ENCODE results near the genes SPAG8 and FAM221B.

DNA sequence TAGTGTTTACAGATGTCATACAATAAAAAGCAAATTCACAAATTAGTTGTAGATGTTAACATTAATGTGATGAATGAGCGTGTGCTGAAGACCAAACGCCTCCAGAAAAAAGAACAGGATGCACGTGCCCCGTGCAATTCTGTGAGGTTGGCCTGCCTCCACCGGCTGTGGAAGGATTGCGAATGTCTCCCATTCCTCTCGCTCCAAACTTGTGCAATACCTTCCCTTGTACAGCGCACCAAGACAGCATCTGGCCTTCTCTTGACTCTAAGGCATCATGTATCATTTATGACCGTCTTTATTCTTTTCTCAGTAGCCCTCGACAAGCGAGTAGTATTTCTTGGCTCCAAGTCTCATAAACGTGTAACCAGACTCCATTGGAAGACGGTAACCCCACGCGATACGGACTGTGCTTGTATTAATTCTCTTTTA is 1.6 kb upstream of the TESK1 start:
- PRO-cap = no peak

GRCh38 chr9:35651760-35652204 is 1.1 kb upstream of the SIT1 start:
- PRO-cap = no peak

- PRO-cap = no peak
These were observed 717 bp downstream of the ARHGEF39 start for GRCh38 chr9:35664098-35664857.

DNA sequence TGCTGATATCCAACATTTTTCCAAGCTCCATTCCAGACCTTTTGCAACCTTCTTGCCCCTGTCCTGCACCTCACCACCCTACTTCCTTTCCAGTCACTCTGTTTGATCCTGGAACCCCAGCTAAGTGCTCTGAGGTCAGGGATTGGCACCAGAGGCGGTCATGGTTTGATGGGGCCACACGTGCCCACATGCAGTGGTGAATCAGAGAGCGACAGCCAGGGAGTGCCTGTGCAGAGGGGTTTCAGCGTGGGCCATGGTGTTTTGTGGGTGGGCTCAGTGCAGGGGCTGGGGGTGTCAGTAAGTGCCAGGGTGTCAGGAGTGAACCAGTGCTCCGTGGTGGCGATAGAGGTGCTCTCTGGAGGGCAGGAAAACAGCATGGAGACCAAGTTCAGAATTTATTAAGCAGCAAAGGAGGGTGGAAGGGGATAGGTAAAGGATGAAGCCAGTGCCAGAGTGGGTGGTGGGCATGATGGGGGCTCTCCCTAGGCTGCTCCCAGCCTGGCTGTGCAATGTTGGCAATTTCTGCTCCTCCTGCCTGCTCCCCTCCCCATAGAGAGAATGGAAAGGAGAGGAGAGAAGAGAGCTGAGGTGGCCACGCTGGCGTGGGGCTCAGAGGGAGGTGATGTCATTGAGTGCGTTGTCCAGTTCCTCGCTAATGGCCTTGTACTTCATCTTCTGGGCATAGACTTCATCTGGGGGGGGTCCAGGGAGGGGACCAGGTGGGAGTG is 7.0 kb downstream of the TPM2 start:
- PRO-cap = no peak

DNA sequence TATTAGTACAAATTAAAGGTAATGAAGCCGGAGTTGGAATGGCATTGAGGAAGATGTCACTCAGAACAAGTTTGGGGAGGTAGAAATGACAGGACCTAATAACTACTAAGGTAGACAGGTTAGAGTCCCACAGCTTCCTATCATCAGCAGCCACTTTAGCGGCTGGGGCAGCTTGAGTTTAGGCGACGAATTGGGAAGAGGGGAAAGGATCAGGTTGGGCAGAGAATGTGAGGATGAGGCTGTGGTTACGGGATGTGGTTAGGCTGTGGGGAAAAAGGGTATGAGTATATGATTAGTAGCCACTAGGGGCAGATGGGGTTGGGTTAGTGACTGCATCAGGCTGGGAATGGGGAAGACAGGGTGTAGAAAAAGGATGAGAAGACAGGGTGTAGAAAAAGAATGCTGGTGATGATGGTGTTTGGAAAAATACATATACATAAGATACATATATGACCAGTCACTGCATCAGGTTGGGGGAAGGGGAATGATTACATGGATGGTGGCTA is 2.3 kb downstream of the TLN1 start:
- PRO-cap = no peak

DNA sequence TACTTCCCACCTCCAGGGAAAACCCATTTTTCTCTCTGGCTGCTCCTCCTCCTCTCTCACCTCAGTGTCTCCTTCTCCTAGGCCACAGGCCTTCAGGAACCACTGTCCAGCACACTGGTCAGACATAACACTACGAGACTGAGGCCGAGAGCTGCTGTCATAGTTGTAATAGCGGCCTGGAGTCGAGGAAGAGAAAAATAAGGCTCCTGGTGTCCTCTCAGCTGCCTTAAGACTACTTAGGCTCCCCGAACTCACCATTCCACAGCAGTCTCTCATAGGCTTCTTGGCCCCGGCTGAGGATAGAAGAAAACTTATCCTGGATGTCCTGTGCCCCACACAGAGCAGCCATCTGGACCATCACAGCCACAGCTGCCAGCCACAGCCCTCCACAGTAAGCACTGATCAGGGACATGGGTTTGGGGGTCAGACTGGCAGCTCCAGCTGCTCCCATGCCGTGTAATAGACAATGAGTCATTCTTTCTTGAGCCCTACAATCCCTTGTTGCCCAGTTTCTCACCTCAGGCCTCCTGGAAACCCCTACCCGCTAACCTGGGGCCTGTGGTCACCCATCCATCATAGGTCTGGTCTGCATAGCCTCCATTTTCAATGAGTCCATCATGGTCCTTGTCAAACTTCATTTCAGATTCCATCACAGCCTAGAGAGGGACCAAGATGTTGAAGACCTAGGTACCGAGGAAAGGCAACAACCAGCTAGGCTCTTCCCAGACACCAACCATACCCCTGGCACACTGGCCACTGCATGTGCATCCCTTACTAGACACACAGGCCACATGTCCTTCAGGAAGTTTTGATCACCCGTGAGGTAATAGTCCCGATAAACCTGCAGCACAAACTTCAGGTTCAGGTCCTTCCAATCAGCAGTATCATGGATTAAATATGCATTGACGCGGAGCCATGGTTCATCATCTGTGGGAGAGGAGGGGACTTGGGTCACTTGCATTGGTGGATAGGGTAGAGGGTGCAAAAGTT is 5.8 kb downstream of the CREB3 start:
- PRO-cap = no peak

DNA sequence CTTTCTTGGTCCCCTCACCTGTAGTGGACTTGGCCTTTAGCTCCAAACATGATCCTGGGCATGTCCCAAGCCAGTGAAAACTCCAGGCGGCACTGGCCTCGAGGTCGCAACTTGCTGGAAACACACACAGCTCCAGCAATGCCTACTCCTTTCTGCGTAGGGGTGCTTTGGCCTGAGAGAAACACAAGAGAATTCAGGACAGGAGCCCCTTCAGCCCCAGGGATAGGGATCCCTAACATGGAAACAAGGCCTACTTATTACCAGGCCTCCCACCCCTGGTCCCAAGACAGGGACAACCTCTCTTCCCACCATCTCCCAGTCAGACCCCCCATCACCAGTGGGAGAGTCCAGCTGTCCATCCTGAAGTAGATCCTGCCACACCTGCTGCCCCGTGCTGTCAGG is 7.7 kb downstream of the CREB3 start:
- PRO-cap = no peak

DNA sequence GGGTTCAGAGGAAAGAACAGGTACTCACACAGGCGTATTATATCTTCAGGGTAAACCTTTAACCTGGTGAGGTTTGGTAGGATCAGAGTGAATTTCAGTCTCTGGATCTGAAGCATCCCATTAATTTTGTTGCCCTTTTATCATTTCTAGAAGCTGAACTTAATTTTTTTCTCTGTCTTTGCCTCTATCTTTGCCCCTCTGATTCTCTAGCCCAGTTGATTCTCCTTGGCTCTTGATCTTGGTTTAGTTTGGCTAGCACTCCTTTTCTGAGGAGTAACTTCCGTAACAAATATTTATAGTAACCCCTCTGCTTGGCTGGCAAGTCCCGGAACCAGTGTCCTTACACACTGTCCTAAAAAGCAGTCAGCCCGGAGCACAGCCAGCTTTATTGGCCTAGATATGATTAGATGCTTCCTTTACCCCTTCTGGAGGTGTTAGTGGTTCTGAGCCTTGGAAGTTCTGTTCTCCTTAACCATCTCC is 16.9 kb upstream of the MSMP start:
- PRO-cap = no peak

- PRO-cap = bidirectional peak, plus-strand start at chr9:35812297, minus-strand start at chr9:35812151
These were observed at the start of gene SPAG8 for GRCh38 chr9:35811868-35812663. Gene SPAG8, minus strand, starts transcription at chr9:35812262.

- PRO-cap = no peak
These were observed at the start of gene FAM221B for GRCh38 chr9:35828490-35828997. Gene FAM221B, minus strand, starts transcription at chr9:35828732.

DNA sequence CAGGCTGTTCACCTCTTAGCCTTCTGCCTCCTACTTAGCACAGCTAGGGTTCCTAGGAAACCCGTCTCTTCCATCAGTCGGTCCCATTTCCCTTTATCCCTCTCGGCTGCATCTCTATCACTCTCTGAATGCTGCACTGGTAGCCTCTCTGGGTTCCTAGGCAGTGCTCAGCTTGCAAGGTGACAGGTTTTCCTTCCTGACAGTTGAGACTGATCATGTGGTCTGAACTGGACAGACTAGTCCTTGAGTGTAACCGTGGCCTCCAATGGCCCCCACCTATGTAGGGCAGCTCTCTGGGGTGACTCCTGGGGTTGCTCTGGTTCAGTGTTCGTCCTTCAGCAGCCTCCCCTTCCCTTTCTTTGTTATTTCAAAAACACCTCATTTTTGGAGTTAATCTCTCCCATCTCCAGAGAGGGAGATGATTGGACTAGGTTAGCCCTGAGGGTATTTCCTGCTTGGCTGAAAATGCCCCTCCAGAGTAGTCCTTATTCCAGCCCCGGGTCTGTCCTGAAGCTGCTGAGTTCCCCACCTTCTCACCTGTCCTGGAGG is 3.8 kb downstream of the TMEM8B start:
- PRO-cap = no peak

DNA sequence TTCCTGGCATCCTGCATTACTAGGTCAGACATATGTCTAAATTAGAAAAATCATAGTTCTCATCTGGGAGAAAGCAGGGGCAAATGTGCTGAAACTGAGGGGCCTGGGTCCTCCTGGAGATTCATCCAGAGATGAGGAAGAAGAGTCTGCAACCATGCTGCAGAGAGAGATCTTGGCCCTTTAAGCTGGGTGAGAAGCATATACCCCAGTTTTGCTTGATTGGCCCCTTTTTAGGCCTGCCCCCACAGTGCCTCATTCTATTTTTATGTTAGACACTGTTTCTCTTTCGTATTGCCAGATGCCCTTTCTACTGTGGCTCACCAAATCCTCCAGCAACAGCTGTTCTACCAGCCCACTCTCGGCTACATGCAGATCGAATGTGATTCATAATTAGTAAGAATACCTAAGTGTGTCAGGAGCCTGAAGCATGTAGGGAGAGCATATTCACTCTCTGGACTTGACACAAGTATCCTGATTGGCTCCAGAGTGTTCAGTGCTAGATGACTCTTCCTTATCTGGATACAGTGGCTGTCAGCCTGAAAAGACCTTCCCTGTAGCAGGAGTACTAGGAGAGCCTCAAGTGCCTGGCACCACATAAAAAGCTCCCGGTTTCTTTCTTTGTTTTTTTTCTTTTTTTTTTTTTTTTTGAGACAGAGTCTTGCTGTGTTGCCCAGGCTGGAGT is 19.2 kb downstream of the TMEM8B start:
- PRO-cap = no peak

DNA sequence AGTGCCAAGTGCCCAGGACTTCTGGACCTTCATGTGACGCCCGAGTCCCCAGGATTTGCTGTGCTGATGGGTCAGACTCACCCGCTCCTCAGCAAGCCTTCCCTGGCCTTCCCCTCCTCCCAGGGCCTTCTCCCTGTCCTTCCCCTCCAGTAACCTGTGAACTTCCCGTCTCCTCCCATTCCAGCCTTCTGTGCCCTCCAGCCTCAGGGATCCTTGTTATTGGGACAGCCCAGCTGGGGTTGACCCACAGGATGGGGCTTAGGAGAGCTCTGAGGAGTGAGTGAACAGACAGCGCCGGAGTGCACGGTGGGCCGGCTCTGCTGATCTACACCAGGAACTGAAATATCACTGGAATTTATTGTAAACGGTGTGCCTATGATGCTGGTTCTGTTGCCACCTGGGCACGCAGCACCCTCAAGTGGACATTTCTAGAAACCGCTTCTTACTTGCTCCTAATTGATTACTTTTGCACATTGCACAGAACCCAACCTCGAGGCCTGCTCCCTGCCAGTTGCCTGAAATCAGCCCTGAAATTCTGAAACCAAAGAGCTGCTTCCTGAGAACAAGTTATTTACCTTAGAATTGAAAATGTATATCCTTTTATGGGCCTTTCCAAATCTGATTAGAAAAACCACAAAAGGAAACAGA is 1.5 kb downstream of the SPAAR start:
- PRO-cap = no peak

- PRO-cap = no peak
These were observed 11.0 kb downstream of the SPAAR start for GRCh38 chr9:35920006-35920917.

- PRO-cap = no peak
These were observed 17.4 kb downstream of the OR2S2 start for GRCh38 chr9:35940412-35941051.

GRCh38 chr9:35945691-35946220 is 12.2 kb downstream of the OR2S2 start:
- PRO-cap = no peak

- PRO-cap = bidirectional peak, plus-strand start at chr9:35972317, minus-strand start at chr9:35972322
These were observed 14.1 kb upstream of the OR2S2 start for GRCh38 chr9:35971951-35972611.

- PRO-cap = no peak
These were observed 16.9 kb upstream of the GNE start for GRCh38 chr9:36275023-36275590.

DNA sequence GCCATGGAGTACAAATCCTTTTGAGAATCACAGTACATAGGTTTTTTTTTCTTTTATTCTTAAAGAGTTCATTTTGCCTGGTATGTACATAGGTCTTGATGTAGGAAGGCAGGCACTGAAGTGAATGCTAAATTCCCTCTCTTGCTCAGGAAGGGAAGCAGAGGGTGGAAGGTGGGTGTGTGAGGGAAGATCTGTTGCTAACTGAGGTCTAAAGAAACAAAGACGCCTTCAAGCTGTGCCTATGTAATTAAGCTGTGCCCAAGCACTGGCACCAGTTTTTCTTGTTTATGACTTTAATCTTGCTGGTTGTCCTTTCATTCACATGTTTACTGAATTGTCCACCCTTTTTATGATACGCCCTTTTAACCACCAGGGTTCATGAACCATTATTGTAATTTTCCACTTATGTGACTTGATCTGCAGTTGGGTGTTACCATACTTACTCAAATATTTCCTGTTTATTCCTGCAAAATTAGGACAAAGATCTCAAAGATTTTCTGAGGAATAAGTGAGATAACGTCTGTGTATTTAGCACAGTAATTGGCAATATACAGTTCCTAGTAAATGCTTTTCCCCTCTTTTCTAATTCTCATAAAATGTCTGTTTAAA is 38.4 kb upstream of the GNE start:
- PRO-cap = no peak

DNA sequence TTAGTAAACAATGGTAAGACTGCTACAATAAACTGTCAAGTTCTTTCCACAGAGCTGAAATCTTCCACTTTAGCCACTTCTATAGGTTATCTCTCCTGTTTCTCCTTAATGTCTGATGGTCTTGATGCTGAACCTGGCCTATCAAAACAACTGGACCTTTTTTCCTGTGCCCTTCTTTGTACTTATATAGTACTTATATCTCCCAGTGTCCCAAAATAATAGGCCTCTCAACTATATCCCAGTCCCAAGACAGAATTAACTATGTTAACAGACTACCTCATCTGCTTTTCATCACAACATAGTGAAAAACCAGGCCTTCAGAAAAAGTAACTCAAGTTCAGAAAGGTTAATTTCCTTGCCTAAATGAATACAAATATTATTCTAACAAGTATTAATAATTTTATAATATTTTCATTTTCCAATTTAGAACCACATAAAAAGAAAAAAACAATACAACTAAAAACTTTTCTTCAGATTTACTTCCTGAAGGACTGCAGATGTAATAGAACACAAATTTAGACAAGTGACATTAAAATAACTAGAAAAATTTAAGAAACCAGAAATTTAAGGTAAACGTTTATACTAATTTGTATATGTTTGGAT is 44.8 kb downstream of the RNF38 start:
- PRO-cap = no peak

Measured in endodermal cell (in vitro differentiated cells).